LHCN-M2 (cell line): ENCODE measurements around the genes ZNF549, ZSCAN18 and ZNF584.

GRCh38 chr19:57308068-57308707, 12.1 kb upstream of the ZNF543 start:
- RAMPAGE, long total RNA = no peak

GRCh38 chr19:57317480-57317960, 2.8 kb upstream of the ZNF543 start:
- RAMPAGE, long total RNA = no peak

- RAMPAGE, long total RNA = no peak
Measured at GRCh38 chr19:57420649-57421449, 9.9 kb downstream of the ZNF17 start.

GRCh38 chr19:57526893-57528247, at the start of gene ZNF549:
TSS of gene ZNF549 (plus strand) at chr19:57527356.
- RAMPAGE, long total RNA = no peak

DNA sequence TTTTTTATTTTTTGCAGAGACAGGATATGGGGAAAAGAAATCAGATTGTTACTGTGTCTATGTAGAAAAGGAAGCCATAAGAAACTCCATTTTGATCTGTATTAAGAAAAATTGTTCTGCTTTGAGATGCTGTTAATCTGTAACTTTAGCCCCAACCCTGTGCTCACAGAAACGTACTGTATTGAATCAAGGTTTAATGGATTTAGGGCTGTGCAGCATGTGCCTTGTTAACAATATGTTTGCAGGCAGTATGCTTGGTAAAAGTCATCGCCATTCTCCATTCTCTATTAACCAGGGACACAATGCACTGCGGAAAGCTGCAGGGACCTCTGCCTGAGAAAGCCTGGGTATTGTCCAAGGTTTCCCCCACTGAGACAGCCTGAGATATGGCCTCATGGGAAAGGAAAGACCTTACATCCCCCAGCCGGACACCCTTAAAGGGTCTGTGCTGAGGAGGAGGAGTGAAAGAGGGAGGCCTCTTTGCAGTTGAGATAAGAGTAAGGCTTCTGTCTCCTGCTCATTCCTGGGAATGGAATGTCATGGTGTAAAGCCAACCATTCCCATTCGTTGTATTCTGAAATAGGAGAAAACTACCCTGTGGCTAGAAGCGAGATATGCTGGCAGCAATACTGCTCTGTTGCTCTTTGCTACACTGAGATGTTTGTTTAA, 1.0 kb upstream of the ZNF587B start:
- RAMPAGE, long total RNA = no peak

DNA sequence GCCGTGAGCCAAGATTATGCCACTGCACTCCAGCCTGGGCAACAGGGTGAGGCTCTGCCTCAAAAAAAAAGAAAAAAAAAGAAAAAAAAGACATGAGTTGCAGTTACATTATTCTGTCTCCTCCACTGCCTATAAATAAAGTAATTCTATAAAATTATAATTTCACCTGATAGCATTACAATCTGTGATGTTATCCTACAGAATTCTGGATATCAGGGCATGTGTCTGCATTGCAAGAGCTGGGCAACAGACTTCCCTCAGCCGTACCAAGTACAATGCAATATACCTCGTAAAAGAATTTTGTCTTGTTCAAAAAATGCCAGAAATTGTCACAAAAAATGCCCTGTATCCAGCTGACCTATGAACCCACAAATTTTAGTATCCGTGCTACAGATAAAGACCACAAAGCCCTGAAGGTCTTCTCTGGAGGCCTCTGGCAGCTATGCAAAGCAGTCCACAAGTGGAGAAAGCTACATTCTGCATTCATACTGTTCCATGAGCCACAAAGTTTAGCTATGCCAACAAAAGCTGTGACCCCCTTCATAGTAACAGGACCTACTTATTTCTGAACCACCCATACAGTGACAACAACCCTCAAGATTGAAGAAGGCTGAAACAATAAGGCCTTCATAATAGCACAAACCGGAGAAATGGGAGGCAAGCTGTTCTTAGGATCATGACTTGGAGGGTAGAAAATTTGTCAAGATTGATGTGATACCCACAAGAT, 17.8 kb downstream of the ZNF814 start:
- RAMPAGE, long total RNA = no peak

DNA sequence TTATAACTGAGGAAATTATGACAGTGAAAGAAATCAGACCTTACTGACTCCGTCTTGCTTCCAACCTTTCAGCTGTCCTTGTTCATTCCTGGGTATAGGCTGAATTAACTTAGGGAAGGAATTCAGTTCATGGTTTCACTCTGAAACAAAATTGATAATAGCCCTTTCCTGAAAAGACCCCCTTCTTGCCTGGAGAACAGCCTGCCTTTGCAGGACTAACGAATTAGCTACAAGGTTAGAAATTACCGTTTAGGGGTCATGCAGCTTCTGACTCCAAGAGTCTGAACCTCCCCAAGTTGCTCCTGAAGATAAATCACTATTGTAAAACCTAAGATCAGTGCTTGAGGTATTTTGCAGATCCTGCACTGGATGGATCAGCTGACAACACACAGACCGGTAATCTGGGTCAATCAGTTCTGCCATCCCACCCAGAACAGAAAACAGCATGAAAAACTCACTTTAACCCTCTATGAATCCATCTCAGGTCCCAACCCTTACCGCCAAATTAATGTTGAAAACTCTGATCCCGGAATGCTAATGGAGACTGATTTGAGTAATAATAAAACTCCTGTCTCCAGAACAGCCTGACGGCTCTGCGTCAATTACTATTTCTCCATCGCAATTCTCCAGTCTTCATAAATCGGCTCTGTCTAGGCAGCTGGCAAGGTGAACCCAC, 728 bp downstream of the ZNF417 start:
- RAMPAGE, long total RNA = no peak

DNA sequence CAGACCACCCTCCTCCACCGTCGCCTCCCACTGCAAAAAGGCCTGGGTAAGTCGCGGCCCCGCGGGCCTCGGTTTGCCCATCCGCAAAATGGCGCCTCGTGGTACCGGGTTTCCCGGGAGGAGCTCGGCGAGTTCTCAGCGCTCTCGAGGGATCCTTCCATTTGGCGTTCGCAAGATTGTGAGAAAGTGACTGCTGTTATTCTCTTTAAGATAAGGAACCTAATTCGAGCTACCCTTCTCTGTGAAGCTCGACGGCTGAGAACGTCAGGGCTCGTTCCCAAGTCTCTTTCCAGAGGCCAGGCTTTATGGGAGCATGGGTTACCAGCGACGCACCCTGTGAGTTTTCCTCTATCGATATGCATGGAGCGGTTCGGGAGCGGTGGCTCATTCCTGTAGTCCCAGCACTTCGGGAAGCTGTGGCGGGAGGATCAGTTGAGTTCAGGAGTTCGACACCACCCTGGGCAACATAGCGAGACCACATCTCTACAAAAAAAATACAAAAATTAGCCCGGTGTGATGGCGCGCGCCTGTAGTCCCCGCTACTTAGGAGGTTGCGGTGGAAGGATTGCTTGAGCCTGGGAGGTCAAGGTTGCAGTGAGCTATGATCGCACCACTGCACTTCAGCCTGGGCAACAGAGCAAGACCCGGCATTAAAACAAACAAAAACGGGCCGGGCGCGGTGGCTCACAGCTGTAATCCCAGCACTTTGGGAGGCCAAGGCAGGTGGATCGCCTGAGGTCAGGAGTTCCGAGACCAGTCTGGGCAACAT, 565 bp upstream of the ZNF606 start:
- RAMPAGE, long total RNA = no peak

DNA sequence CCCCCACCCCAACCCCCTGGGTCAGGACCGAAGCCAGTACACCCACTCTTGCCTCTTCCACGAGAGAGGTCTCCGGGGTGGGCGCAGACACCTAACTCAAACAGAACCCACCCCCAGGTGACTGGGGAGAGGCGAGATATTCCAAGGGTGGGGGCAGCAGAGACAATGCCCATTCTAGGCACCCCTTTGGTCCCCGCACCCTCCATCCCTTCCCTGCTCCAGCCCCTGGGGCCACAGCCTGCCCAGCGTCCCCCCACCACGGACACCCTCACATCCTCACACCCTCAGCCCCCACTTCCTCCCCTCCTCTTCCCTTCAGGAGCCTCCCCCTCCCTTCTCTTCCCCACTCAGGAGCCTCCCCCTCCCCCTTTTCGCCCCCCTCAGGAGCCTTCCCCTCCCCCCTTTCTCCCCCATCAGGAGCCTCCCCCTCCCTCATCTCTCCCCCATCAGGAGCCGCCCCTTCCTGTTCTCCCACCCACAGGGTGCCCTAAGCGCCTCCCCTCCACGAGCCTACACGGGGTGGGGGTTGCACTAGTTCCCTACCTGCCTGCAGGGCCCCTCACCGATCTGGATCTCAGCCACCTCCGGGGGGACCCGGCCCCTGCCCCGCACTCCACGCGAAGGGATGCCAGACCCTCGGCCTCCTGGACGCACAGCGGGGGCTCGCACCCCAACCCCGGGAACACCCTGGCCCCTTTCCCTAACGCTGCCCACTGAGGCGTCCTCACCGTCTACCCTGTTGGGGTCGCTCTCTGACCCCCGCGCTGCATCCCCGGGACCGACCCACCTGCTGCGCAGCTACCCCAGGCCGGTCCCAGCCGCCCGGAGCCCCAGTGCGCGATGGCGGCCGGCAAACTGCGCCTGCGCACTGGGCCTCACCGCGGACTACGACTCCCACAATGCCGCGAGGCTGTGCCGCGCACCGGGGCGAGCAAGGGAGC, at the start of gene ZSCAN18:
Gene ZSCAN18 (minus strand): TSS at position 845 of the 941 bp plus-strand sequence.
- RAMPAGE, long total RNA = no peak

DNA sequence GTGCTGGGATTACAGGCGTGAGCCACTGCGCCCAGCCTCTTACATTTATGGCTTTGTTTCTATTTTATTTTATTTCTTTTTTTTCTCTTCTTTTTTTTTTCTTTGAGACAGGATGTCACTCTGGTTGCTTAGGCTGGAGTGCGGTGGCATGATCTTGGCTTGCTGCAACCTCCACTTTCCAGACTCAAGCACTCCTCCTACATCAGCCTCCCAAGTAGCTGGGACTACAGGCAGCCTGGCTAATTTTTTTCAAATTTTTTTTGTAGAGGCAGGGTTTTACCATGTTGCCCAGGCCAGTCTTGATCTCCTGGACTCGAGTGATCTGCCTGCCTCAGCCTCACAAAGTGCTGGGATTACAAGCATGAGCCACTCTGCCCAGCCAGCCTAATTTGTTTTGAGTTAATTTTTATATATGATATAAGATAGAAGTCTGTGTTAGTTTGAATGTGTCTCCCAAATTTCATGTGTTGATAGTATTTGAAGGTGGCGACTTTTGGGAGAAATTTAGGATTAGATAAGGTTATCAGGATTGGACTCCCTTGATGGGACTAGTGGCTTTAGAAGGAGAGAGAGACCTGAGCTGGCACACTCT, 4.2 kb downstream of the ZNF8 start:
- RAMPAGE, long total RNA = no peak

DNA sequence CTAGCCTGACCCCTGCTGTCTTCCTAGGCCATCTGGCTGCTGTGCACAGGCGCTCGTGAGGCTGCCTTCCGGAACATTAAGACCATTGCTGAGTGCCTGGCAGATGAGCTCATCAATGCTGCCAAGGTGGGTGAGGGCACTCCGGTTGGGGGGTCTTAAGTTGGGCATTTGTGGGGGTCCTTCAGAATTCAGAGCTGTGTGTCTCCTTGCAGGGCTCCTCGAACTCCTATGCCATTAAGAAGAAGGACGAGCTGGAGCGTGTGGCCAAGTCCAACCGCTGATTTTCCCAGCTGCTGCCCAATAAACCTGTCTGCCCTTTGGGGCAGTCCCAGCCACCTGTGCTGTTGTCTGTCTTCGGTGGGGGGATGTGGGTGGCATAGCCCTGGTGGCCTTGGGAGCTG, 986 bp upstream of the RNF225 start:
- RAMPAGE, long total RNA = no peak

DNA sequence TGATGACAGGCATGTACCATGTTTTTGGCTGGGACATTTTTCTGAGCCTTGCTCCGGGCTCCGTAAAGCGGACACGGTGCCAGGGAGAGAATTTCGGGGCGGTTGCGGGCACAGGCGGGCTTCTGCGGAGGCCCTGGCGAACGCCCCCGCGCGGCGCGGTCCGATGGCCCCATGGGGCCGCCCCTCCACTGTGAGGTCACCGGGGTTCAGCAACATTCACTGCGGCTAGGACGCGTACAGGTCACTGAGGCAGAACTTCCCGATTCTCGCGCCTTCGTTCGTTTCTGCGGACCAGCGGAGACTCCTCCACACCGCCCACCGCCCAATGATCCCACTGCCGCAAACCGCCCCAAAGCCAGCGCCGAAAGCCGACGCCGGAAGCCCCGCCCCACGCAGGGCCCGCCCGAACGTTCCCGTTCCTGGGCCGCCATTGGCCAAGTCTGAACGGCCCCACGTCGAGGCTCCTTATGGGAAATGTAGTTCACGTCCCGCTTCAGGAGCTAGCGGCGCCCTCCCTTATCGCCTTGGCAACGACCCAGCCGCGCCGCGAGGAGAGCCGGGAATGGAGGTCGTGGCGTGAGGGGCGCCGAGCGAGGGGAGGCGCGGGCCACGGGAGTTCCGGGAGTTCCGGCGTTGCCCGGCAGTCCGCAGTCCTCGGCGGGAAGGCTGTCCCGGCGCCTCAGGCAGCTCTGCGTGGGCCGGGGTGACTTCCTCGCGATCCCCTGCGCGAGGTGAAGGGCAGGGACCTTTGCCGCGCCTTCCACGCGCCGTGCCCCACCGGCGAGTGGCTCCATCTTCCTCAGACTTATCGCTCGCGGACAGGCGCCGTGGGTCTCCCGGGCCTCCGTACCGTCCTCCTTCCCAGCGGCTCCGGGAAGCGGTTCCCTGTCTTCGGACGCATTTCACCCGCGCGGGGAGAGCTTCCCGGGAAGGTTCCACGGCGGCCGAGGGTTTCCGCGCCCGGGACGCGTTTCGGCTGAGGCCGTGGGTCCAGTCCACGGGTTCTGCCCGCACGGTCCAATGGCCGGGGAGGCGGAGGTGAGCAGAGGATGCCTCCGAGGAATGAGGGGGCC, at the start of gene ZNF584:
Gene ZNF584 (plus strand): TSS at position 522 of the 1,073 bp plus-strand sequence.
- RAMPAGE, long total RNA = no peak

DNA sequence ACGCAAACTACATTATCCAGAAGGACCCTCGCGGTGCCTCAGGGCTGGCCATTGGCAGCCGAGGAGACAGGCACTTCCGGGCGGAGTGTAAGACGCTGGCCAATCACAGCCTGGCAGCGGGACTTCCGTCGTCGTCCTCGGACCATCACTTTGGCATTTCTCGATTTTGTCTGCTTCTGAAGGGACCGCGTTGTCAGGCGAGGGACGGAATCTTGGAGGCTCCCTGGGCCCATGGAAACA, 297 bp upstream of the ZNF132 start:
- RAMPAGE, long total RNA = no peak

- RAMPAGE, long total RNA = no peak
Measured at GRCh38 chr19:58548244-58549013, 4.6 kb downstream of the TRIM28 start.

DNA sequence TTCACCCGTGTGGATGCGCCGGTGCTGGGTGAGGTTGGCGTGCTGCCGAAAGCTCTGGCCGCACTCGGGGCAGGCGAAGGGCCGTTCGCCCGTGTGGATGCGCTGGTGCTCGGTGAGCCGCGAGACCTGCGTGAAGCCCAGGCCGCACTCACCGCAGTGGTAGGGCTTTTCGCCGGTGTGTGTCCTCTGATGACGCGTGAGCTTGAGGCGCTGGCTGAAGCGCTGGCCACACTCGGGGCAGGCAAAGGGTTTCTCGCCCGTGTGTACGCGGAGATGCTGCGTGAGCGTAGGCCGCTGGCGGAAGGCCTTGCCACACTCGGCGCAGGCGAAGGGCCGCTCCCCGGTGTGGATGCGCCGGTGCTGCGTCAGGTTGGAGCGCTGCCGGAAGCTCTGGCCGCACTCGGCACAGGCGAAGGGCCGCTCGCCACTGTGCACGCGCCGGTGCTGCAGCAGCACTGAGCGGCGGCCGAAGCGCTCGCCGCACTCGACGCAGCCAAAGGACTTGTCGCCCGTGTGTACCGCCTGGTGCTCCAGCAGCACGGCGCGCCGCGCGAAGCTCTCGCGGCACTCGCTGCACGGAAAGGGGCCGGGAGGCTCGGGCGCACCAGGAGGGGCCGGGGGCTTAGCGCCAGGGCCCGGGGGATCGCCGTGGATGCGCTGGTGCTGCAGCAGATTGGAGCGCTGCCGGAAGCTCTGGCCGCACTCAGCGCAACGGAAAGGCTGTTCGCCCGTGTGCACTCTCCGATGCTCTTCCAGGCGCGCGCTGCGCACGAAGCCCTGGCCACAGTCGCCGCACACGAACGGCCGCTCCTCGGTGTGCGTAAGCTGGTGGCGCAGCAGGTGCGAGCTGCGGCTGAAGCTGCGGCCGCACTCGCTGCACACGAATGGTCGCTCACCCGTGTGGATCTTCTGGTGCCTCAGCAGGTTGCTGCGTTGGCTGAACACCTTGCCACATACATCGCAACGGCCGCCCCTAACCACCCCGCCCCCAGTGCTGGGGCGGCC, 4.1 kb upstream of the UBE2M start:
- RAMPAGE, long total RNA = no peak

- RAMPAGE, long total RNA = no peak
Measured at GRCh38 chr19:58572041-58572418, 1.1 kb downstream of the MZF1 start.

DNA sequence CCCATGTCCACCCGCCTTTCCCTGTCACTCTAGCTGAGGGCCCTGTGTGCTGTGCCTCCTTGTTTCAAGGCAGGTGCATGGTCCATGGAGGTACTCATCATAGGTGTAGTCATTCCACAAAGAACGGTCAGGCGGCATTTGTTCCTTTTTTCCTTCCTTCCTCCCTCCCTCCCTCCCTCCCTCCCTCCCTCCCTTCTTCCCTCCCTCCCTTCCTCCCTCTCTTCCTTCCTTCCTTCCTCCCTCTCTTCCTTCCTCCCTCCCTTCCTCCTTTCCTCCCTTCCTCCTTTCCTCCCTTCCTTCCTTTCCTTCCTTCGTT, 3.0 kb upstream of the MZF1 start:
- RAMPAGE, long total RNA = no peak

DNA sequence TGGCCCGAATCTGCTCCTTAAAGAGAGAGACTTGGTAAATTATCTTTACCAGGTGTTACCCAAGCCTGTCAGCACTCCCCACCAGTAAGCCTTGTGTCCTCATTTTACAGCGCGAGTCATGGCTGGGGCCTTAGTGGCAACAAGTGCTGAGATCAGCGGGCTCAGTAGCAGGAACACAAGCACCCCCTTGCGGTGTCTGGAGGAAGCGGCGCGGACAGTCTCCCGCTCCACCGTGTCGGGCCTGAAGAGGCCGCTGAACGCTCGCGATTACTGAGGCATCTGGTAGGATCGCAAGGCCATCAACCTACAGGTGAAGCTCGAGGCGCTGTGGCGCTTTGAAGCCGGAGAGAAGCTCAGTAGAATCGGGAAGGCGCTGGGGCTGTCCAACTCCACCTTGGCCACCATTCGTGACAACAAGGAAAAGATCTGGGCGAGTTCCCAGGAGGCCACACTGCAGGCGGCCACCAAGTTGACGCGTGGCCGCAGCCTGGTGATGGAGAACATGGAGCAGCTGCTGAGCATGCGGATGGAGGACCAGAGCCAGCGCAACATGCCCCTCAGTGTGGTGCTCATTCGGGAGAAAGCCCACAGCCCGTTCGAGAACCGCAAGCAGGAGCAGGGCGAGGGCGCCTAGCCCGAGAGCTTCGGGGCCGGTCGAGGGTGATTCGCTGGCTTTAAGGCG, 8.1 kb upstream of the MZF1 start:
- RAMPAGE, long total RNA = no peak